ENCODE measurements around a stretch of chr6.

- RRBS, result no CpG with 5 or more reads among the region's 3 CpGs
Measured at GRCh38 chr6:111859211-111859661, 14.0 kb downstream of the FYN start.

- RRBS, result no CpG with 5 or more reads among the region's 6 CpGs
Measured at GRCh38 chr6:111870642-111871095, 2.6 kb downstream of the FYN start.

- RRBS, result no CpG with 5 or more reads among the region's 5 CpGs
Measured at GRCh38 chr6:111871101-111871675, 2.1 kb downstream of the FYN start.

DNA sequence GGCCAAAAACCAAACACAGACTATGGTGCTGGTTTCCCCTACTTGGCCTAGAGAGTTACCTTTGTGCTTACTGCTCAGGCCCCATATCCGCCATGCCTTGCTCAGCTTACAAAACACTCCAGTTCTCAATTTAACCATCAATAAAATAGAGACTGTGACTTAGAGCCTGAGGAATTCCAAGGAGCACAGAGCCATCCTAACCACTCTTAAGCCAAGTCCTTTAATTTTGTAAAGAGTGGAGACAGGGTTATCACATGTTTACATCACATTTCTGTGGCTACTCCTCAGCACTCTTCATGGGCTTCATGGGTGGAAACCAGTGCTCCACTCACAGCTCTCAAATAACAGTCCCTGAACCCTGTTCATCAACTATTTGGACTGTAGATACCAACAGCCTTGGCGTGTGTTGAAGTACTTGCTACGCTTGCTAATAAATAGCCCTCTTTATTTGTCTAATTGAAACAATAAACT is 32.0 kb downstream of the LAMA4 start:
- RRBS, result no CpG with 5 or more reads among the region's 3 CpGs

DNA sequence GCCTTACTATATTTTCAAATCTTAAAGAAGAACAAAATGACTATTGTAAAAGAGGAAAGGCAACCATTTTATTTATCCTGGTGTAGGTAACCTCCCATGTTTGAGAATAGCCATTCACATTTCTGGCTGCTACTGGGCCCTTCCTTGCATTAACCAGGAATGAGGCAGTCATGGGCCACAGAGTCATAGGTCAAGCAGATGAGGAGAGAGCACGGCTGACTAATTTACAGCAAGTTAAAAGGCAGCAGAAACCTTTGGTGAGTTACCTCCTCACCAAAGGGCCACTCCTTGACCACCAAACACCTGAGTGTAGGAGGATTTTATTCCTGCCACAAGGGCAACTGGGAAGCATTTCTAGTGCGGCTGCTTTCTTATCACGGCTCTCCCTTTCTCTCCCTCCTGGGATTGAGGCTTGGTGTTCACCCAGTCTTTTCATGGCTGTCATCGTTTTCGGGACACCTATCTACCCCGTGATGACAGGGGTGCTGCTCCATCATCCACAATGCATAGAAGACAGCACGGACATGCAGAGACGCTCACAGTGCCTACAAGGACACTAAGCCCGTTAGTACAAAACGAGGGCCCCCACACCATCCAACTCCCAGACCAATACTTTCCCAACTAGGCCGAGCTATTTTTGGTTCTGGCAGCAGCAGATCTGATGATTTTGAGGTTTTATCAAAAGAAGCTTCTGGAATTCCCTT is 4.5 kb upstream of the LAMA4 start:
- RRBS, result no CpG with 5 or more reads among the region's 11 CpGs

DNA sequence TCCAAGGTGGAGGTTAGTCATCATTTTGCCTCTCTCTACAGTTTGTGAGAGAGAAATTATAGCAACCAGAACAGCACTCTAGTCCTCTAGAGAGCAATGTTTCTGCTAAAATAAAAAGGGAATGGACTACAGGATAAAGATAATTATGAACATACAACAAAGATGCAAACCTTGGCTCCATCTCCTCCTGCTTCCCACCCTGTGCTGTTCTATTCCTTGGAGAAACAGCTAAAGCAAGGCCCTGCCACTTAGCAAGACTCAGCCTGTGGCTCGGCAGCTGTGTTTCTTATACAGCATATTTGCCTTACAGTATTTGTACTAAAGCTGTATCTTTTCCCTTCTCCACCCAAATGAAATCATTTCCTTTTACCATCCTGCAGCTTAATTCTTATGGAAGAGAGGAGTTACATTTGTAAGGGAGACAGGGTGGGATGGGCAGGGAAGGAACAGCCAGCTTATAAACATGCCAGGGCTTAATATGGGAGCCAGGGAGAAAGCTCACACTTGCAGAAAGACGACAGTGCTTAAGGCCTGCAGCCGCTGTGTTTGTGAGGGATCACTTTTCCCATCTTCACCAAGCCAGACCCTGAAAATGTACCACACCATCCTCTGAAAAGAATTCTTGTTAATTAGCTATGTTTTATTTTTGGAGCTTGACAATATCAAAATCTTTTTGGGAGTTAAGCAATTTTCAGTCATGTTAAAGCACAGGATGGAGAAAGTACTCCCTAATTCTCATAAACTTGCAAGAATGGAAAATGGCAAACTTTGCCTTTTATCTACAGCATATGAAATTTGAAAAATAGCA is 25.3 kb upstream of the LAMA4 start:
- RRBS, result no CpG with 5 or more reads among the region's 3 CpGs

GRCh38 chr6:113018687-113019265 is 671.6 kb downstream of the RFPL4B start:
- RRBS, result no CpG with 5 or more reads among the region's 4 CpGs

DNA sequence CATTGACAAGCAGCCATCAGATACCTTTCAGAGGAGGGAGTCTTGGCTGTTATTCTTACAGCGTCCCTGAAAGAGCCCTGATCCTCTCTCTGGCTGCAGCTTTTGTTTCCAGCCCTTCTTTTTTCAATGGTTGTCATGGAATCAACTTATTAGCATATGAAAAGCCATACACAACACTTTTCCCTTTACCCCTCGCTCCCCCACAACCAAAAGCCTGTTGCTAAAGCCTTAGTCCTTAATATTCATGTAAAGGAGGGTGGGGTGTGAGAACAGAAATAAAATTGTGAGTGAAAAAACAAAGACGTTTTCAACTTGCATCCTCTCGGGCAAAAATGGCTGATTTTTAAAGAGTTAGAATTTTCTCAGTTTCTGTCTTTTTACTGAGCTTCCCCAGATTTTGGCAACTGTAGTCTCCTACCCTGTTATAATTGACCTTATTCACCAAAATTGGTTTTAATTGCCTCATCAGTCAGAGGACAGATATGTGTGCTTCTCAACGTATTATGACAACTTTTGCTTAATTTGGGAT is 269.7 kb upstream of the MARCKS start:
- RRBS, result no CpG with 5 or more reads among the region's 5 CpGs

GRCh38 chr6:113786134-113786603 is 71.0 kb upstream of the MARCKS start:
- RRBS, result no CpG with 5 or more reads among the region's 2 CpGs

DNA sequence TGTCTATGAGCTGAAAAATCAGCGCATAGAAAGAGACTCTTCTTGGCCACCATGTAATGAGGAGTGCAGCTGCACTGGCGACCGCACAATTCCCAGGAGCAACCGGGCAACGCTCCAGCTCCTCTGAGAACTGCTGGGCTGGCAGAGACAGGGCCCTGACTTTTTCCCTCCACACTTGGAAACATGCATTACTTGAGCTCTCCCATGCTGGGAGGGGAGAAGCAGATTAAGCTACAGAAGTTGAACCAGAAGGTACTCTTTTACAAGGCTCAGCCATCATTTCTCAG is 31.3 kb upstream of the MARCKS start:
- RRBS, result no CpG with 5 or more reads among the region's 5 CpGs

DNA sequence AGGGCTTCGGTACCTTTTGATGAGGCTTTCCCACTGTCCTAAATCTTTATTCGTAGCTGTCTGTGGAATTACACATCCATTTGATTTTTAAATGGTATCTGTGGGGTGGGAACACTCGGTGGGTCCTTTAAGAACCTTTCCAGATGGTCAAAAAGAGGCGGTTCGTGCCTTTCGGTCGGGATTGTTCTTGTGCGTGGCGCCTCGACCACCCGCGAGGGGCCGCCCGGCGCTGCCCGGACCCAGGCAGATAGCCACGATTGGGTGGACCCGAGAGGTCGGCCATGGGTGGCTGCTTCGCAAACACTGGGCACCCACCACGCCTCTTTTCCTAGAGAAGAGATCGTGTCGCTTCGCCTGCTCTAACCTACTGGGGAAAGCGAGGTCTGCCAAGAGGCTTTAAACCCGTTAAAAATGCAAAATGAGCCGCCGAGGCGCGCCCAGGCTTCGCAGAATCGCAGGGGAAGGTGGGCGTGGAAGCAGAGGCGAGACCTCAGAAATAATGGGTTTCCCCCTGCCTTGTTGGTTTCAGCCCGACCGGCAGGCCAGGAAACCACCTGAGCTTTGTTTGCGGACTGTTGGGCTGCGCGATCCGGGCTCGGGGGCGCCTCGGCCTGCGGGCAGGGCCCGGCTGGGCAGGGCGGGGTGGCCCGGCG is 1.4 kb downstream of the MARCKS start:
- RRBS, result 2% methylated on average over 12 of the region's 48 CpGs

- RRBS, result 62% methylated on average over 36 of the region's 125 CpGs
Measured at GRCh38 chr6:113859451-113860466, 2.6 kb downstream of the MARCKS start.

DNA sequence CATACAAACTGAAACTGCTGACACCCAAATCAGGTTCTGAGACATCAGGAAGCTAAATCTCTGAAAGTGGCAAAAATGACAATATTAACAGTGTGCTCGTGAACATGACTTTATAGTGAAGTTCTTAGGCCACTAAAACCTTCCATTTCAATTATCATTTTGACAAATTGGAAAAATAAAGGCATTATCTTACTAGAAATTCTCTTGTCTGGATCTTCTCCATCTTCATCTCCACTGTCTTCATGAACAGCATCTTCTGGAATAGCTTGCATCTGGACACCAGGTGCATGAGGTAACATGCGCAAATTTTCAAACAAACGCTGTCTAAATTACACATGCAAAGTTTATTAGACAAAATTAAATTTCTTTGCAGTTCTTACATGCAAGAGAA is 26.9 kb downstream of the HDAC2 start:
- RRBS, result no CpG with 5 or more reads among the region's 3 CpGs

- RRBS, result no CpG with 5 or more reads among the region's 3 CpGs
Measured at GRCh38 chr6:115090622-115091119, 747.8 kb upstream of the HS3ST5 start.

- RRBS, result no CpG with 5 or more reads among the region's 2 CpGs
Measured at GRCh38 chr6:116101780-116102180, 1.1 kb downstream of the NT5DC1 start.

DNA sequence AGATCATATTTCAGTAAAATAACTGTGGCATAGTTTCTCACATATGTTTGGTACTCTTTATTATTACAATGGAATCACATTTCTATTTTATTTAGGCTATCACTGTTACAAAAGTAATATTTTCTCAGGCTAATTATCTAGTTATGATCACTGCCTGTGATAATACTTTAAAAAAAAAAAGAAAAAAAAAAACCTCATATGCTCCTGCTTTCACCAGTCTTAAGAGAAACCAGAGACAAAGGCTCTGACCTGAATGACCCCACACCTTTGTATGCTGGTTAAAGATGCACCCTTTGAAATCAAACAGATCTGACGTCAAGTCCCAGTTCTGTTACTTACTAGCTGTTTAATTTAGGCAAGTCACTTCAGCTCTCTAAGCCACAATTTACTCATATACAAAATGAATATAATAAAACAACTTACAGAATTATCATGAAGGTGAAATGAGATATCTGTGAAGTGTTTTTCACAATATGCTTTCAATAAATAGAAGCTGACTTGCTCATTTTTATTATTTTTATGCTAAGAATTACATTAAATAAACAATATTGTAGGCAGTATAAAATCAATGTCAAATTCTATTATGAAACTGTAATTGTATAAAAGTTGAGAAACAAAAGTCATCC is 10.8 kb downstream of the TSPYL1 start:
- RRBS, result no CpG with 5 or more reads among the region's 1 CpG

- RRBS, result no CpG with 5 or more reads among the region's 5 CpGs
Measured at GRCh38 chr6:116291818-116292550, 12.3 kb upstream of the TSPYL1 start.

GRCh38 chr6:116371350-116372034 is 745 bp downstream of the DSE start:
- RRBS, result 3% methylated on average over 13 of the region's 42 CpGs

GRCh38 chr6:116405955-116406507 is 35.3 kb downstream of the DSE start:
- RRBS, result no CpG with 5 or more reads among the region's 7 CpGs

All from mononuclear cell (primary cell).